PC-3 (cell line): ENCODE measurements around a stretch of chr15.

GRCh38 chr15:66491687-66492729 is 5.6 kb downstream of the SNAPC5 start:
- RAMPAGE, long total RNA, result no peak

DNA sequence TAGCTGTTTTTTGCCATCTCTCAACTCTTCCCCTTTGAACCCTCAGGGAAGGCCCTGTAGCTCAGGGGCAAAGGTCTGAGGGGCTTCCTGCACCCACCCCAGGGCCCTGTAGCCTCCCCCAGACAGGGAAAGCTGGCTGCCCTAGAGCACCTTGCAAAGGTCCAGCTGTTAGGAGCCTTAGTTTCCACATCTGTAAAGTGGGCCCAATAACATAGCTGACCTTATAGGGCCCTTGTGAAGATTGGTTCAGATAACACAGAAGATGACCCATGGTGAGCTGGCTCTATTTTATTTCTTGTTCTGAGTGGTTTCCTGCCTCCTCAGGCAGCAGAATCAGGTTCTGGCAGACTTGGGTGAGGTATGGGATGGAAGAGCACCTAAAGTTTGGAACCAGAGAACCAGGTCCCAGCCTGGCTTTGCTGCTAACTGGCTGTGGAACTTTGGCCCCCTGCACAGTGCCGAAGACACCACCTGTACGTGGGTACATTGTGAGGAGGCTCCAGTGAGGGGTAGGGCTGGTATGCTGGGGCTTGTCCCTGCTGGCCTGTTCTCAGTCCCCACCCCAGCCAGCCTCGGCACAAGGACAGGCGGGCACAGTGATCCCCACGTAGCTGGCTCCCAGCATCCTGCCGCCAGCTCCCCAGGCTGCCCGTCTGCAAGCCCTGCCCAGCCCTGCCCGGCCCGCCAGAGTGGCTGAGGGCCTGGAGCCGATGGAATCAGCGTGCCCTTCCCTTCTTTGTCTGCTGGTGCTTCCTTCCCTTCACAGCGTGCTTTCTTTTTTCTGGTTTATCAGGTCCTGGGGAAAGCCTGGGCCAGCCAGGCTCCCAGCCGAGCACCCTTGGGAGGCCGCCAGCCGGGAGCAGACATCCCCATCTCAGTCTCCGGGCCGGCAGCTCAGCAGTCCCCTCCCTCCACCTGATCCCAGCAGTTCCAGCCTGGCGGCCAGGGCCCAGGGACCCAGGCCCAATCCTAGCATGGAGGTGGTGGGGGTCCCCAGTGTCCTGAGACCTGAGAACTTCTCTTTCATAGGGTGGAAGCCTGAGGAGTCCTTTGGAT is 54.9 kb upstream of the SMAD6 start:
- RAMPAGE, long total RNA, result no peak

DNA sequence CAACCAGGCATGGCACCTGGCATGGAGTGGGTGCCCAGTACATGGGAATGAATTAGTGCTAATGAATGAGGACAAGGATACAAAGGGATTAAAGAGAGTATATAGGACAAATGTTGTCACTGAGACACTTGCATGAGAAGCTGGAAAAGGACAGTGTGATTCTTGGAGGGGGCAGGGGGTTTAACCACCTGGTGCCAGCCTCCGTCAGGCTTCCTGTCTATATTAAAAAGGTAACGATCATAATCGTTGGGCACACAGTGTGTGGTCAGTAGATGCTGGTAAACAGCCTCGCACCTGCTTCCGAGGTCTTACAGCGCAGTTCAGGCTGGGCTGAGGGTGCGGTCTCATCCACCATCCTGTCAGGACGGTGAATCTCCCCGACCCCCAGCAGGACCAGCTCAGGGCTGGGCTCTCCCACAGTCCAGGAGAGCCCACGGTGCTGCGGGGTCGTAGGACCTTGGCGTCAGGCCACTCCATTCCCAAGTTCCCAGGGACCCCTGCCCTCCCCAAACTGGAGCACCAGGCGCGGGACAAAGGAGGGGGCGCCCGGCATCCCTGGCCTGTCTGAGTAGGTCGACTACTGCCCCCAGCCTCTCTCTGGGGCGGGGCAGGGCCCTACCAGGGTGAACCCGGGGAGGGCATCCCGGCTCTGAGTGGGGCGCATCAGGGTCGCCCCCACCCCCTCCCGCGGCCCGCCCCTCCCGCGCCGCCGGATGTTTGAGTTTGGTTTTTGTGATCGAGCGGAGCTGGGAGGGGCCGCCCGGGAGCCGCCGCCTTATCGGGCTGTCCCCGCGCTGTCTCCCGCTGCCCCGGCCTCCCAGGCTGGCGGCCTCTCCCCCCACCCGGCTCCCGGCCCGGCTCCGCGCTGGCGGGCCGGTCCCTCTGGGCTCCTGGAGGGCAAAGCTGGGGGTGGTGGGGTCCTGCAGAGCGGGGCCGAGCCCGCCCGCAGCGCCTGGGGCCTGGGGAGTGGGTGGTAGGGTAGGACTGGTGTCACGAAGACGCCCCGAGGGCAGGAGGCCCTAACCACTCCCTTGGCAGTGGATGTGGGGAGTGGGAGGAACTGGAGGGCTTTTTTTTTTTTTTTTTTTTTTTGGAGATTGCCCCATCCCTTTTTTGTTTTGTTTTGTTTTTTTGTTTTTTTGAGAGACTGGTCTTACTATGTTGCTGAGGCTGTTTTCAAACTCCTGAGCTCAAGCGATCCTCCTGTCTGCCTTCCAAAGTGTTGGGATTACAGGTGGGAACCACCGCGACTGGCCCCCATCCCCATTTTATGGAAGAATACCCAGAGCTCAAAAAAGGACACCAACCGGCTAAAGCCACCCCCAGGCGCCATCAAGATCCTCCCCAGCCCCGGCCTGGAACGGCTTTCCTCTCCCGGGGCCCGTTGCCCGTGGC is 47.3 kb upstream of the SMAD6 start:
- RAMPAGE, long total RNA, result no peak

GRCh38 chr15:66655895-66656437 is 46.1 kb upstream of the SMAD6 start:
- RAMPAGE, long total RNA, result no peak

DNA sequence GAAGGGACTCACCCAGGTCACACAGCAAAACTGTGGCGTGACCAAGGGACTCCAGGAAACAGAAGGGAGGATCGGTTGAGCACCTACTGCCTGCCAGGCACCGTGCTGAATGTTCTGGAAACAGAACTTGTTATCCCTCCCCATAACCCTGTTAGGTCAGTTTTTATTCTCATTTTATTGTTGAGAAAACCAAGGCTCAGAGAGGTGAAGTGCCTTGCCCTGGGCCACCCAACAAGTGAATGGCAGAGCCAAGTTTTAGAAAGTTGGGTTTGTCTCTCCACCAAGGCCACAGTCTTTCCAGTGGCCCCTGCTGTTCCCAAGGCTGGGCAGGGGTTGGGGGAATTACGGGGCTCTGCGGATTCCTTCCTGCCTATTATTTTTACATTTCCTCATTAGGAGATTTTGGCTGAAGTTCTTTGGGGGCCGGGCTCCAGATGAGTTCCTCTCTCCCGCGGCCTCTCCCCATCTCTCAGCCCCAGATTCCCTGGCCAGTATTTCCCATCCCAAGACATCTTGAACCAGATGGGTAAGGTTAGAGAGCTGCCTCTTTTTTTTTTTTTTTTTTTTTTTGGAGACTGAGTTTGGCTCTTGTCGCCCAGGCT is 44.1 kb upstream of the SMAD6 start:
- RAMPAGE, long total RNA, result no peak

- RAMPAGE, long total RNA, result no peak
Observed at GRCh38 chr15:66707207-66707909, 5.3 kb downstream of the SMAD6 start.

DNA sequence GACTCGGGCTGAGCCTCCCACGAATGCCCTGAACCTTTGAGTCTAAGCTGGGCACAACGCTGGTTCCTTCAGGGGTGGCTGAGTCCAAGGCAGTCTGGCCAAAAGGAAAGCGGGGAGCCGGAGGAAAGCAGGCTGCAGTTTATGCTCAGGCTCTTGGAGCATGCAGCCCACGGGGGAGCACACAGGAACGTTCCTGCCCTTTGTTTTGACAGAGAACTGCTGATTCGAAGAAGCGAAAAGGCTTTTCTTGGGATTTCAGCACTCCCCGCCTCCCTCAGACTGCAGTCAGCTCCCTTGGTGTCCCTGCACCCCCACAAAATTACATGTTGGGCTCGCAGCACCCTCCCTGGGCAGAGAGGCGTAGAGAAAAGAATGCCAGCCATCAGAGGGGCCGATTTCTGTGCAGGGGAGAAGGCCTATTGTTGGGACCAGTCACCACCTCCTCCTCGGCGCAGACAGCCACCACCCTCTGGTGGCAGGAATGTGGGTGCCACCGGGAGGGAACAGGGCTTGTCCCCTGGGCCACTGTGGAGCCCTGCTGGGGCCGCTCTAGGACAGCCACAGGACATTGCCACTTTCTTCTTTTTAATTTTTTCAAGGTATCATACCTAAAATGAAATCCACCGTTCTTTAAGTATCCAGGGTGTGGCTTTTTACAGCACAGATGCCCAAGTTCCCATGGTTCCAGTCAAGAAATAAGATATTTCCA is 72.2 kb downstream of the SMAD6 start:
- RAMPAGE, long total RNA, result no peak

- RAMPAGE, long total RNA, result no peak
Observed at GRCh38 chr15:66841837-66842697, 140.0 kb downstream of the SMAD6 start.

GRCh38 chr15:67085201-67086375 is 20.2 kb downstream of the SMAD3 start:
- RAMPAGE, long total RNA, result no peak

DNA sequence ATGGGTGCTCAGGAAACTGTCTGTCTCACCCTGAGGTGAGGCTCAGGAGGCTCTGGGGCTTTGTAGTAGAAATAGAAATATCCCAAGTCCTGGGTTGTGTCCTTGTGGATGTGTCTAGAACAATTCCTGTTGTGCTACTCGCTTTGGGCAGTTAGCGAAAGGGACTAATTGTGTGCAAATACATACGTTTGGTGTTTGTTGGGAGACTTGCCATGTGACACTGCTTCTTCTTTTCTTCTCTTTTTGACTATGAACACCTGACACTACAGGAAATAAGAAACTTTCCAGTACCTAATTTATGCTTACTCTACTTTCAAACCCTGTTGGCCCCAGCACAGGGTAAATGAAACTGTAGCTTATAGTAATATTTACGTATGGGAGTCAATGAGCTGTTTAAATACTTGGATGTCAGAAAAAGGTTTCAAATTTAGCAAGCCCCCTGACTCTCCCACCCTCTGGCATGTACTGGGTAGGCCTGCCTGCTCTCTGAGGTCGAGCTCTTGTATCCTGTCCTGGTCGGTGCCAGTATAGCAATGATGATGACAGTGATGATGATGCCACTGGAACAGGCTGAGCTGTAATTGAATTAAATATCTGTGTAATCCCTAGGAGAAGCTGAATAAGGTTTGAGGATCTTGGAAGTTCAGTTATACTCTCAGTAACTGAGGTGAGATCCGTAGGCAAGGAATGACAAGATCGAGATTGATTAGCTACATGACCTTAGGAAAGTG is 35.8 kb downstream of the SMAD3 start:
- RAMPAGE, long total RNA, result no peak

- RAMPAGE, long total RNA, result no peak
Observed at GRCh38 chr15:67148287-67148935, 83.0 kb downstream of the SMAD3 start.

DNA sequence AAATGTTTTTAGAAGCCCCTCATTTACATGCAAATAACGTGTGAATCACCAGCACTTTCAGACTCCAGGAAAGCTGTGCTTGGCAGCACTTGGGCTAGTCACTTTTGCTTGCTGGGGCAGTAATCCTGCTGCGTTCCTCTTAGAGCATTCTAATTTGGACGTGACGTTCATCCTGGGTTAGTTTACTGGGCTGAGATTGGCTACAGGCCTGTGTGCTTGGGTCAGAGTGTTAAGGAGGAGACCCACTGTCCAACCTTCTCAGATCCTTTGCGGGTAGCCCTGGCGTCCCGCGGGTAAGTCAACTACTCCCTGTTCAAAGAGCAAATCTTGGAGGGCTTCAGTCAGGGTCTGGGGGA is 88.6 kb downstream of the AAGAB start:
- RAMPAGE, long total RNA, result no peak

GRCh38 chr15:67548716-67549416 is 6.4 kb downstream of the MAP2K5 start:
- RAMPAGE, long total RNA, result no peak

DNA sequence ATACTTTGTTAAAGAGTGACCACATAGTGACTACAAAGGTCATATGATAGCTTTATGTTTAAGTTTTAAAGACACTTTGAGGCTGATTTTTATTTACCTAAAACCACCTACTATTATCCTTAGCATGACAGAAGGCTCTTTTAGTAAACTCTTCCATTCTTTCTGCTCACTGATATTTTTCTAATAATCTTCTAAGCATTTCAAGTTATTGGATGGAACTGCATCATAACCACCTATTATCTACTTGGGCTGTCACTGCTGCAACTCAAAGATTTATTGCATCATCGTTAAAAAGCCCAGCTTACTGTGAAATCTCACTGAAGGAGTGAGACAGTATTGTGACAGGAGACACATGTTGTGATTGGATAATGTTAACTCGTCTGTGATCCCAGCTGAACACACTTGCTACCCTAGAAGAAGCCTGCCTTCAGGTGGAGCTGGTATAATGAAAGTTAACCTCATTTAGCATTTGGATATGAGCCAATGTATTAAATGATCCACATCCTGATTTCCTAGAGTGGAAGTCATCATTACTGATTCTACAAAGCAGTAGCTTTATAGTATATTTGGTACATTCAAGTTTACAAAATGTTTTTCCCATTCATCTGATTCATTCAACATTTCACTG is 138.1 kb downstream of the MAP2K5 start:
- RAMPAGE, long total RNA, result no peak

GRCh38 chr15:67762931-67763553 is 62.3 kb upstream of the SKOR1 start:
- RAMPAGE, long total RNA, result no peak

- RAMPAGE, long total RNA, result no peak
Observed at GRCh38 chr15:67841398-67841735, 16.1 kb downstream of the SKOR1 start.

DNA sequence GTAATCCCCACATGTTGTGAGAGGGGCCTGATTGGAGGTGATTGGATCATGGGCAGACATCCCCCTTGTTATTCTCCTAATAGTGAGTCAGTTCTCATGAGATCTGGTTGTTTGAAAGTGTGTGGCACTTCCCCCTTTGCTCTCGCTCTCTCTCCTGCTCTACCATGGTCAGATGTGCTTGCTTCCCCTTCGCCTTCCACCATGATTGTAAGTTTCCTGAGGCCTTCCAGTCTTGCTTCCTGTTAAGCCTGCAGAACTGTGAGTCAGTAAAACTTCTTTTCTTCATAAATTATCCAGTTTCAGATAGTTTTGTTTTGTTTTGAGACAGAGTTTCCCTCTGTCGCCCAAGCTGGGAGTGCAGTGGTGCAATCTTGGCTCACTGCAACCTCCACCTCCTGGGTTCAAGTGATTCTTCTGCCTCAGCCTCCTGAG is 26.0 kb downstream of the SKOR1 start:
- RAMPAGE, long total RNA, result no peak

- RAMPAGE, long total RNA, result no peak
Observed at GRCh38 chr15:67927631-67928216, 102.4 kb downstream of the SKOR1 start.

GRCh38 chr15:67967815-67968548 is 86.1 kb upstream of the PIAS1 start:
- RAMPAGE, long total RNA, result no peak

DNA sequence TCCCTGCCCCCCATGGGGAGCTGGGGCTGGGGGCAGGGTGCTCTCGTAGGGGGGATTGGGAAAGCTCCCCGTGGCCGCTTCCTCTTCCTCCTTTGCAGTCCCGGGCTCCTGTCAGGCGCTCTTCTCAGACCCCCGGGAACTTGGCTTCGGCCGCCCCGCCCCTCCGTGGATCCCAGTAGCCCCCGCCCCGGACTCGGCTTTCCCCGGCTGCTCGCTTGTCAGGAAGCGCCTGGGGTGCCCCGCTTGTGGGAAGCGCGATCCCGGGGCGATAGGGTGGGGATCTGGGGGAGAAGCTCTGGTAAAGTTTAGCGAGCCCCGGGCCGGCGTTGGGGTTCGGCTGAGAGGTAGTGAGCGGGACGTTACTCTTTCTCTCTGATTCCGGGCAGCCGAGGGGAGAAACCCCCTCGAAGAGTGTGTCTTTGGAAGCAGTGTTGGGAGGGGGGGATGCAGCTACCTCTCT is 597 bp downstream of the PIAS1 start:
- RAMPAGE, long total RNA, result no peak